Liver (tissue), 9 donors: ENCODE data around the genes CCSAP and ACTA1.

DNA sequence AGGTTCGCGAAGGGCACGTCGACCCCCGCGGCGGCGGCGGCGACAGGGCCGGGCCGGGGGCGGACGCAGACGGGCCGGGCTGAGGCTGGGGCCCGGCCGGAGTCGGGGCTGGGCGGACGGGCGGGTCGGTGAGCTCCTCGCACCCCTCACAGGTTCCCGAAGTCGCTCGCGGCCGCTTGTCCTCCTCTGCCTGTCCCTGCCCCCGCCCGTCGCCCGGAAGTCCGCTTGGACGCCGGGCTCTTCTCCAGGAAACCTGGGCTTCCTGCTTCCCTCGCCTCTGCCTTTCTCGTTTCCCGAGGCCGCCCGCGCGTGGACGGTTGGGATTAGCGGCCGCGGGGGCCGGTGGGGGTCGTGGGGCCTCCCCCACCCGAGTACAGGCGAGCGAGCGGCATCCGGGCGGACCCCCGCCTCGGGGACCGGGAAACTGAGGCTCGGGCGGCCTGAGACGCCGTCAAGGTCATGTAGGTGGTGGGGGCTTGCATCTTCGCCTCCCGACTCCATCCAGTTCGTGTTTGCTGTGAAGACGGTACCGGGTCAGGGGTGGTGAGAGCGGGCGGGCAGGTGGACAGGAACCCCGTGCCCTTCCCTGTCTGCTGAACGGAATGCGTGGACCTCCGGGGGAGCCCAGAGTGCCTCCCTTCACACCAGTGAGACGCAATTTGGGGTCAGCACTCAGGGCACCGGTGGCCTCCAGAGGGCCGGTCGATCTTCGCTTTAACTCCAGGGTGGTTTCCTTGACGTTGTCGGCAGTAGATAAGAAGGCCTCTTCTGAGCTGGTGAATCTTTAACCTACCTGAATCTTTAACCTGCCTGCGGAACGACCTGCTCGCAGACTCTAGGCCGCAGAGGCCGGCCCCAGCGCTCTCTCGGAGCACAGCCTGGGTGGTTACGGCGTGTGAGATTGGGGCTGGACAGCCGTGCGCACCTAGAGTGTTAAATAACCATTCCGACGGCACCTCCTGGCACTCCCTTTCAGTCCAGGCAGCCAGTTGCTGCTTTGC is 641 bp downstream of the ARF1 start:
- PRO-cap, 5 experiments, result peak in 5 of 5 experiments; most common plus-strand start position 831 of the sequence (in 4); most common minus-strand start position 215 of the sequence (in 5)
- RAMPAGE, long total RNA, 2 experiments, result no peak in any of the 2 experiments
- RRBS, result 1% methylated on average over 38 of the region's 93 CpGs

DNA sequence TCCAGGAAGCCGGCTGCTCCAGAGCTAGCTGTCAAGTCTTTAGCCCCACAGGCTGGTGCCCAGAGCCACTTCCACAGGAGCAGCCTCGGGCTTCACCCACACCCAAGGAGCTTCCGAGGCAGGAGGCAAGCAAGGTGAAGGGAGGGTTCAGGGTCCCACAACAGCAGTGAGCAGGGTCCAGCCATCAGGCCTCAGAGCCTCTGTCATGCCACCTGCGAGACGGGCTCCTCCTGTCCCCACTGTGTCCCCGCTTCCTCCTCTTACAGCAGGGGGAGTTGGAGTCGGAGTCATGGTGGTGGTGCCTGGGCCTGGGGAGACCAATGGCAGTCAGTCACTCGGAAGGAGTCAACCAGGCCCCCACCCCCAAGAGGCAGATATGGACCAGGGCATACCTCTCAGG is 2.2 kb downstream of the C1orf35 start:
- PRO-cap, 5 experiments, result no peak in any of the 5 experiments
- RAMPAGE, long total RNA, 2 experiments, result no peak in any of the 2 experiments
- RRBS, result no CpG with 5 or more reads among the region's 8 CpGs

- PRO-cap, 5 experiments, result no peak in any of the 5 experiments
- RAMPAGE, long total RNA, 2 experiments, result no peak in any of the 2 experiments
- RRBS, result no CpG with 5 or more reads among the region's 11 CpGs
These were observed 37.5 kb downstream of the OBSCN start for GRCh38 chr1:228245126-228245953.

GRCh38 chr1:228276877-228277775 is 69.3 kb downstream of the OBSCN start:
- PRO-cap, 5 experiments, result no peak in any of the 5 experiments
- RAMPAGE, long total RNA, 2 experiments, result no peak in any of the 2 experiments
- RRBS, result 96% methylated on average over 3 of the region's 40 CpGs

GRCh38 chr1:228288637-228288991 is 80.8 kb downstream of the OBSCN start:
- PRO-cap, 5 experiments, result no peak in any of the 5 experiments
- RAMPAGE, long total RNA, 2 experiments, result no peak in any of the 2 experiments
- RRBS, result no CpG with 5 or more reads among the region's 12 CpGs

GRCh38 chr1:228304261-228304584 is 96.4 kb downstream of the OBSCN start:
- PRO-cap, 5 experiments, result no peak in any of the 5 experiments
- RAMPAGE, long total RNA, 2 experiments, result no peak in any of the 2 experiments
- RRBS, result no CpG with 5 or more reads among the region's 7 CpGs

DNA sequence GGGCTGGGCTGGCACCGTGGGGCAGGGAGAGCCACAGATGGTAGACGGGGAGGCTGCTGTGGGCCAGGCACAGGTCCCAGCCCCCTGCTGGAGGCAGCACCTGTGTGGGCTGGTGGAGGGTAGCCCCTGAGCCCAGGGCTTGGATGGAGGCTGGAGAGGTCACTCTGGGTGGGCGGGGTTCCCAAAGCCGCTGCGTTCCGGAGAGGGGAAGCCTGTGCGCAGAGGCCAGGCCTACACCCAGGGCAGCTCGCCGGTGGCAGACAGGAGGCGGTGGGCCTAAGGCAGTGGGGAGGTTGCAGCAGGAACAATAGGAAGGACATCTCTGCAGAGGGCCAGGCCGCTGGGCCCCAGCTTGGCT is 53.4 kb downstream of the TRIM11 start:
- PRO-cap, 5 experiments, result no peak in any of the 5 experiments
- RAMPAGE, long total RNA, 2 experiments, result no peak in any of the 2 experiments
- RRBS, result 91% methylated on average over 4 of the region's 11 CpGs

DNA sequence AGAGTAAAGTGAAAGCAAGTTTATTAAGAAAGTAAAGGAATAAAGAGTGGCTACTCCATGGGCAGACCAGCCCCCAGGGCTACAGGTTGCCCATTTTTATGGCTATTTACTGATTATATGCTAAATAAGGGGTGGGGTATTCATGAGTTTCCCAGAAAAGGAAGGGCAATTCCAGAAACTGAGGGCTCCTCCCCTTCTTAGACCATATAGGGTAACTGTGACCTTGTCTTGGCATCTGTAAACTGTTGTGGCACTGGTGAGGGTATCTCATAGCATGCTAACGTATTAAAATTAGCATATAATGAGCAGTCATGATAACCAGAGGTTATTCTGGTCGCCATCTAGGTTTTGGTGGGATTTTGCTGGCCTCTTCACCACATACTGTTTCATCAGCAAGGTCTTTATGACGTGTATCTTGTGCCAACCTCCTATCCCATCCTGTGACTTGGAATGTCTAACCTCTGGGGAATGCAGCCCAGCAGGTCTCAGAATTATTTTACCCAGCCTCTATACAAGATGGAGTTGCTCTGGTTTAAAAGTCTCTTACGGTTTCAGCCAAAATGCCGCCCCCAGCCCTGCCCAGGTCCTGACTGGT is 931 bp upstream of the TRIM17 start:
- PRO-cap, 5 experiments, result no peak in any of the 5 experiments
- RAMPAGE, long total RNA, 2 experiments, result no peak in any of the 2 experiments
- RRBS, result no CpG with 5 or more reads among the region's 5 CpGs

DNA sequence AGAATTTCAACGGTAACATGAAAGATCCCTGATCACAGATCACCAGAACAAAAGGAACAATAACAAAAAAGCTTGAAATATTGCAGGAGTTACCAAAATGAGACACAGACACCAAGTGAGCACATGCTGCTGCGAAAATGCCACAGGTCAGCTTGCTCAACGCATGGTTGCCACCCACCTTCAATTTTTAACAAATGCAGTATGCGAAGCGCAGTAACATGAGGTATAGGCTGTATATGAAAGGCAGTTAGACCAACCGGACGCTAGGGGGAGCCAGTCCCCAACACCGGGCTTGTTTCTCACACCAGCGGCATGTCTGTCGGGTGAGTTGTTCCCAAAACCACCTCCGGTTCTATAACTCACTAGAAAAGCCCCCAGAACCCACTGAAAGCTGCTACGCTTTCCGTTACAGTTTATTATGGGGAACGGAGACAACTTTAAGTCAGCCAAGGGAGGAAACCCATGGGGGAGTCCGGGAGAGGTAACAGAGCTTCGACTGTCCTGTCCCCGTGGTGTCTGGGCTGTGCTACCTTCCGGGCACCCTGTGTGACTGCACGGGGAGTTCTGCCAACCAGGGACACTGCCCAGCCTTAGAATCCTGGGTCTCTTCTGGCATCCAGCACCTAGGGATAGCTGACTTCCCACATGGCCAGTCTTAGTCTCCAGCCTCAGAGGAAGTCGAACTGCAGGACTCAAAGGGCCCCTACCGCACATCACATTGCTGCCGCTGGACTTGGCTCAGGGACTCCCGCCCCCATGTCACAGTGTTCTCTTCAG is 13.9 kb downstream of the RNF187 start:
- PRO-cap, 5 experiments, result no peak in any of the 5 experiments
- RAMPAGE, long total RNA, 2 experiments, result no peak in any of the 2 experiments
- RRBS, result 13% methylated on average over 8 of the region's 23 CpGs

- PRO-cap, 5 experiments, result peak in 5 of 5 experiments; most common plus-strand start chr1:228838186 (in 4); most common minus-strand start chr1:228838067 (in 2)
- RAMPAGE, long total RNA, 2 experiments, result no peak in any of the 2 experiments
- RRBS, result 15% methylated on average over 3 of the region's 13 CpGs
These were observed 102.9 kb downstream of the RHOU start for GRCh38 chr1:228837837-228838916.

DNA sequence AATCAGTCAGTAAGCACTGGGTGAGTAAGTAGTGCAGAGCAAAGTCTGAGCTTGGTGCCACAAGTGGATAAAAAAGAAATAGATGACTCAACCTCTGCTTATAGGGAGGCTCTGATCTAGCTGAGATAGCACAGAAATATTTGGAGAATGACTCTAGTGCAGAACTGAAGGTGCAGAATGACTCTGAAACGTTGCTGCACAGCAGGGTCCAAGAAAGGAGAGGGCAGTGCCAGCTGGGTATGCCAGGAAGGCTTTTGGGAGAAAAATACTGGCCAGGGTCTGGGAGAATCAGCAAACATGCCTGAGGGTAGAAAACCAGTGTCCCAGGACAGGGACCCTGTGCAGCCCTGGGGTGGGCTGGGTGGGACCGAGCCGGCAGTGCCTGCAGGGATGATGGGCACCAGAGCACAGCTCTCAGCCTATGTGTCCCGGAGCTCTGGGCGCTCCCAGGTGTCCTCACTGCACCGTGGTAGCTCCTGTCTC is 126.1 kb downstream of the RHOU start:
- PRO-cap, 5 experiments, result peak in 1 of 5 experiments; most common plus-strand start position 161 of the sequence (in 1)
- RAMPAGE, long total RNA, 2 experiments, result no peak in any of the 2 experiments
- RRBS, result 73% methylated on average over 2 of the region's 6 CpGs

GRCh38 chr1:228949601-228950101 is 214.4 kb downstream of the RHOU start:
- PRO-cap, 5 experiments, result no peak in any of the 5 experiments
- RAMPAGE, long total RNA, 2 experiments, result no peak in any of the 2 experiments
- RRBS, result no CpG with 5 or more reads among the region's 10 CpGs

DNA sequence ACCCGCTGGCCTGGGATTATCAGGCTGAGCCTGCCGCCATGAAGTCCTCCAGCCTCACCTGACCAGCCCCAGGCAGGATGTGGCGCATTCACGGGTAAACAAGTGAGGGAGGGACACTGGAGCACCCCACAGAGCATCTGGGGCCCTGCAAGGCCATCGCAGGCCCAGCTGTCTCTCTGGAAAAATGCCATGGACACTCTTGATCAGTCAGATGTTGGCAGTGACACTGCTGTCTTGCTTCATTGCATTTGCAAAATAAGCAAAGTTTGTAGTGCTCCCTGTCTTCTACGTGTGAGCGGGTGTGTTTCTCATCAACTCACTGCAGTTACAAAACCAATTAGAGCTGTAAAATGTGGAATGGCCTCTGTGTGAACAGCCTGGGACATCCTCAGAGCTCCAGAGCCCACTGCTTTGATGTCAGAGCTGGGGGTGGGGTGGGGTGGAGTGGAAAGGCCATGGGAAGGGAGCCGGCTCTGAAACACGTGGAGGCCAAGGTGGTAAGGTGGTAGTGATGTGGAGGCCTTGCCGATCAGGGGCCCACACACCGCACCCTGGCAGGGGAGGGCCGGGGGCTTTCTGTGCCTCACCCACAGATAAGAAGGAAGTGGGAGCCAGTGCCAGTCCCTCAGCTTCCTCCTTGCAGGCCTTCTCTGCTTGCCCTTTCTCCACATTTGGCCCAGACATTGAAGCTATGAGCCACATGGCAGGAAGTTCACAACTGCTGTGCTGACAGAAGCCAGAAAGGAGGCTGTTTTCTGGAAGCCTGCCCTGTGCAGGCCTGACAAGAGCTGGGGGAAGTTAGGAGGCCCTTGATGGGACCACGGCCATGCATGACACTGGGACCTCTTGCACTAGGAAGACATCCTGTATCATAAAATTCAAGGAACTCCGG is 254.9 kb downstream of the RHOU start:
- PRO-cap, 5 experiments, result no peak in any of the 5 experiments
- RAMPAGE, long total RNA, 2 experiments, result no peak in any of the 2 experiments
- RRBS, result 8% methylated on average over 4 of the region's 14 CpGs

- PRO-cap, 5 experiments, result no peak in any of the 5 experiments
- RAMPAGE, long total RNA, 2 experiments, result no peak in any of the 2 experiments
- RRBS, result no CpG with 5 or more reads among the region's 1 CpG
These were observed 157.8 kb upstream of the RAB4A start for GRCh38 chr1:229113088-229113521.

GRCh38 chr1:229117593-229118576 is 153.0 kb upstream of the RAB4A start:
- PRO-cap, 5 experiments, result peak in 1 of 5 experiments; most common plus-strand start chr1:229117906 (in 1); most common minus-strand start chr1:229117707 (in 1)
- RAMPAGE, long total RNA, 2 experiments, result no peak in any of the 2 experiments
- RRBS, result 13% methylated on average over 3 of the region's 19 CpGs

DNA sequence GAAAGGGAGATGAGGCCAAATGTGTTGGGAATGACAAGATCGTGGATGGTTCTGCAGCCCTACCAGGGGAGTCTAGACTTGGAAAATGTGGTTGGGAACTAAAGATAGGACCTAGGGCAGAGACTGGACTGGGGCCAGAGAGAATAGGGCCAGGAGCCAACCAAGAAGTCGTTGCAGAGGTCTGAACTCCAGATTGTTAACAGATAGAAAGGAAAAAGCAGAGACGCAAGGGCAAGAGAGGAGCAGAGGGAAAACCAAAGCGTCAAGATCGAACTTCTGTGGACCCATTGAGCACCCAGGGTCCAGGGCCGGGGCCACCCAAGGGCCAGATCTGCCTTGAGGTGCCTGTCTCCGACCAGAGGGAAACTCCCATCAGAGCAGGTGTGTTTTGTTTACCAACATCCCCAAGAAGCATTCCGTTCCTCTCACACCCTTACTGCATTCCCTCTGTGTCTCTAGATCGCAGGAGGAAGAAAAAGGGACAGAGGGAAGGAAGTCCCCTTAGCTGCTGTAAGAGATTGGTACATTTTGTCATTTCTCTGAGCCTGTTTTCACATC is 106.1 kb upstream of the RAB4A start:
- PRO-cap, 5 experiments, result no peak in any of the 5 experiments
- RAMPAGE, long total RNA, 2 experiments, result no peak in any of the 2 experiments
- RRBS, result no CpG with 5 or more reads among the region's 9 CpGs

DNA sequence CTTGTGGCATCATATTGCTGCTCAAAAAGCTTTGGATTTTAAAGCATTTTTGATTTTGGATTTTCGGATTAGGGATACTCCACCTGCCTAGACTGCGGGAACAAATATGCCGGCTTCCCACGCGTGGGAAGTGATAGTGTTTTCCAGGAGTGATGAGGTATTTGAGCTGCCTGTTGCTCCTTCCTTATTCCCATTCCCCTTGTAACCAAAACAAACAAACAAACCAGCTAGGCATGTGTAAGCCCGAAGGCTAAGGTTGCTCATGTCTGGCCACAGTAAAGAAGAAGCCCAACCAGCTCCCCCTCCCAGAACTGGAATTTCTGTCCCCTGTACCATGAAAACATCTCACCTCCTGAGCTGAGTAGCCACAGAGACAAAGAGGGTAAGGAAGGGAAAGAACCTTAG is 41.9 kb upstream of the RAB4A start:
- PRO-cap, 5 experiments, result peak in 1 of 5 experiments; most common plus-strand start position 253 of the sequence (in 1); most common minus-strand start position 201 of the sequence (in 1)
- RAMPAGE, long total RNA, 2 experiments, result no peak in any of the 2 experiments
- RRBS, result no CpG with 5 or more reads among the region's 6 CpGs

DNA sequence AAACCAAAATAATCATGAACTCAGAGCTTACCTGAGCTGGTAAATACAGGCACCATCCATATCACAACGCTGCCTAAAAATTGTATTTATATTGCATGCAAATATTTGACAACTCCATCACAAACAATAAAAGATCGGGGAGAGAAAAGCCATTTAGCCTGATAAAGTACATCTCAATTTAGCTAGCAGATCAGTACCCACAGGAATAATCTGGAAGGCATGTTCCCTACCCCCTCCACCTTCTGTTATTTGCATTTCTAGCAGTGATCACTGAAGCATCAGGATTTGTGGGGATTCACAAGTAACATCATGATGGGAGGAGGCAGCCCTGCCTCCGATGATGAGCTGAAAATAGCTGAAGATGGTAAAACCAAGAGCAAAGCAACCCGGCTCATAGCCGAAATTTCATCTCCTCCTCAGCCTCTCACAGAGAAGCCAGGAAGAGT is 2.5 kb downstream of the CCSAP start:
- PRO-cap, 5 experiments, result no peak in any of the 5 experiments
- RAMPAGE, long total RNA, 2 experiments, result no peak in any of the 2 experiments
- RRBS, result no CpG with 5 or more reads among the region's 5 CpGs

DNA sequence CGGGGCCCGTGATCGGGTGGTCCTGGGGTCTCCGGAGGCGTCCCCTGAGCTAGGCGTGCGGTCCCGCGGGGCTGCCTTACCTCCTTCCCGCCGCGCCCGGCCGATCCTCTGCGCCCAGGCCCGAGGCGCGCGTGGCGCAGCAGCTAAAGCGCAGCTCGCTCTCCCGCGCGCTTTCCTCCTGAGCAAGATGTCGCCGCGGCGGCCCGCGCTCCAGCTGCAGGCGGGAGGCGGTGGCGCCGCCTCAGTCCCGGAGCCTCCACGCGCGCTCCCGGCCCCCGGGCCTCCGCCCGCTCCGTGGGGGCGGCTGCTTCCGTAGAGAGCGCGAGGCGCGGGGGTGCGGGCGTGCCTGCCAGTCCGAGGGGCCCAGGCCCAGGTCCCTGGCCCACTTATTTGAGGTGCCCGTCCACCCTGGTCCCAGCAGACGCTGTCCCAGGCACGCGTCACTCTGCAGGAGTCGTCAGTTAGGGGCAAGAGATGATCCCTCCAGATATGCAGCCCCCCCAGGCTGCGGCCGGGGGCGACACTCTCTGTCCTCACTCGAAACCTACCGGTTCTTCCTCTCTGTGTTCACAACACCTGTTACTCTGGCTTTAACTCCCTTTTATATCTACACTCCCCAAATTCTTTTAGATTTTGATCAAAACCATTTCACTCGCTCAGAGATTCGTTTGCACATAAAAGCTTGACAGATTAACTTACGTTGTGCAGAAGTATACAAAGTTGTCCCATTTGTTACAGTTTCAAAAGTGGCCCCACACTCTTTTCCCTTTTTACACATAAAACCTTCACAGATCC is at the start of gene CCSAP:
CCSAP (minus strand) TSS at position 216 of the 795 bp plus-strand sequence.
- PRO-cap, 5 experiments, result peak in 3 of 5 experiments; most common plus-strand start position 315 of the sequence (in 1); most common minus-strand start position 216 of the sequence (in 2)
- RAMPAGE, long total RNA, 2 experiments, result start-site peak on the minus strand in 1 of 2 experiments, centred at position 218 of the sequence, 9 reads per replicate
- RRBS, result 1% methylated on average over 10 of the region's 66 CpGs

DNA sequence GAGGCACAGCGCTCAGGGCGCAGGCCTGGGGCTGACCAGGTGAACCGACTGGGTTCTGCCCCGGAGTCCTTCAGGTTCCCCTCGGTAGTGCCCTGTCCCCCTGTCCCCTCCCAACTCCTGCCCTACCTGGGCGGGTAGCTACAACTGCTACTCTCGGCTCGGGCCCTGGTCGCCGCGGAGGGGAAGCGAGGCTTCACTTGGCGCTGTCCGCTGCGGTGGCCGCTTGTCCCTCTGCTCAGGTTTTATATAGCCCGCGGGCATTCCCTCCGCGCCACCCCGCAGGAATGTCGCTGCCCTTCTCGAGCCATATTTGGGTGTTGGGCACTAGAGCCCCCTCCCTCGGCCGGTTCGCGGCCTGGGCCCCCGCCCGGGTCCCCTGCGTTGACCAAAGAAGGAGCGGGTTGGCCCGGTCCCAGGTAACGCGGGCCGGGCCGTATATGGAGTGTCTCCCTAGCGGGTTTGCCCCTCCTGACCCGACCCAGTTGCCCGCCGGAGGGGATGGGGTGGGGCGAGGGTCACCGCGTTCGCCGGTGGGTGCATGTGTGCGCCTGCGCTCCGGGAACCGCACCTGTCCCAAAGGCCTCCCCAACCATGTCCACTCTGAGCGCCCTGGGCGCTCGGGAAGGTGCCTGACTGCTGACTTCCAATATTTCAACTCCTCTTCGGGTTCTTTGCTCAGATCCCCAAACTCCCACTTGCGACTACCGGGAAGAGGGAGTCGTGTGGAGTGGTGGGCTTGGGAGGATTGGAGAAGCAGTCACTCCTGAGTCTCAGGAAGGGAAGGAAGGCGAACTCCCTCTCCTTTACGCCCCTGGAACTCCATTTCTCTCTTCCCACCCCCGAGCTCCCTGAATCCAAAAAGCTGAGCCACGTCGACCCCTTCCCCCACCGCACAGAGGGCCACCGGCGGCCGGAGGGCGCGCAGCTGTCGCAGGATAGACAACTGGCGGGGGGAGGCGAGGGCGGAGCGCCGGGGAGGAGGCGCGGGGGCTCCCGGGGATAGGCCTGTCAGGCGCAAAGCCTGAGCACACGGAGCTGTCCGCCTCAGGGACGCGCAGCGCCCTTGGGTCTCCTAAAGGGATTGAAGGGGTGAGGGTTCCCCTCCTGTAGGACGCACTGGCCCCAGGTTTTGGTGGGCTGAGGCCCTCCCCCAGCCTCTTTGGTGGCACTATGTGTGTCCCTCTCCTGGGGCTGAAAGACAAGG is at the start of gene ACTA1:
ACTA1 (minus strand) TSS at position 217 of the 1,204 bp plus-strand sequence.
- PRO-cap, 5 experiments, result no peak in any of the 5 experiments
- RAMPAGE, long total RNA, 2 experiments, result no peak in any of the 2 experiments
- RRBS, result 6% methylated on average over 25 of the region's 83 CpGs